Metastatic Breast Carcinoma in the Ovary (tissue), 3 donors: ENCODE measurements around the gene SLC46A3.

DNA sequence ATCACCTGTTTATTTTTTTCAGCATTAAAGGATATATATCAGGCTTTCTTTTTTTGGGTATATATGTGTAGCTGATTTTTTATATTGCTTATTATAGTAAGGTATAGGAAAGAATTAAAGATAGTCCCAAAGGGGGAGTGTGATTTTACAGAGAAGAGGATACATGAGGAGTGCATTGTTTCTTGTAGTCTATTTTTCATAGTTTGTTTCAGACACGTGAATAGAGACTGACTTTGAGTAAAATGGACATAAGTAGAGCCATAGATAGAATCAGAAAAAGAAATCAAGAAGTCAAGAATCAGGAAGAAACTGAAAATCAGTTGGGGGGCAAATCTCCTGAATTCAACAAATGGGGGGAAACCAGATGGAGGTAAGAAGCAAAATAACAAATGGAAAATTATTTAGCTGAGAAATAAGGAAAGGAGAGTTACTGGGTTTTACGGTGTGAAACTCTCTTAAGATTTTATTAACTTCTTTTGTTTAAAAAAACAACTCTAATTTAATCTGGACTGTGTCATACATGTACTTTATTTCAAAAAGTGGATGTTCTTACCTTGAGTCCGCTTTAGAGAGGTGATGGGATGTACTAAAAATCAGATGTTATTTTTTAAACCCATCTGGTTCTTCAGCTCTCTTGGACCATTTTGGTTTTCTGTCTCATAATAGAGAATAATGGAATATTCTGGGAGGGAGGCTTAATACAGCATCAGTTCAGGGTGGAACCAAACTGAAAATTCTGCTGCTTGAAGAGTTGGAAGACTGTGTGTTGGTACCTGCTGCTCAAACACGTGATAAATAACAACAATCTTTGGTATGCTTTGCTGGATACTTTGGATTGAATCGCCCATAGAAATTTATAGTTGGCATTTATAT is 136.6 kb downstream of the PAN3 start:
- PRO-cap, 3 experiments, result no peak in any of the 3 experiments

GRCh38 chr13:28277124-28277645 is 138.8 kb downstream of the PAN3 start:
- PRO-cap, 3 experiments, result no peak in any of the 3 experiments

DNA sequence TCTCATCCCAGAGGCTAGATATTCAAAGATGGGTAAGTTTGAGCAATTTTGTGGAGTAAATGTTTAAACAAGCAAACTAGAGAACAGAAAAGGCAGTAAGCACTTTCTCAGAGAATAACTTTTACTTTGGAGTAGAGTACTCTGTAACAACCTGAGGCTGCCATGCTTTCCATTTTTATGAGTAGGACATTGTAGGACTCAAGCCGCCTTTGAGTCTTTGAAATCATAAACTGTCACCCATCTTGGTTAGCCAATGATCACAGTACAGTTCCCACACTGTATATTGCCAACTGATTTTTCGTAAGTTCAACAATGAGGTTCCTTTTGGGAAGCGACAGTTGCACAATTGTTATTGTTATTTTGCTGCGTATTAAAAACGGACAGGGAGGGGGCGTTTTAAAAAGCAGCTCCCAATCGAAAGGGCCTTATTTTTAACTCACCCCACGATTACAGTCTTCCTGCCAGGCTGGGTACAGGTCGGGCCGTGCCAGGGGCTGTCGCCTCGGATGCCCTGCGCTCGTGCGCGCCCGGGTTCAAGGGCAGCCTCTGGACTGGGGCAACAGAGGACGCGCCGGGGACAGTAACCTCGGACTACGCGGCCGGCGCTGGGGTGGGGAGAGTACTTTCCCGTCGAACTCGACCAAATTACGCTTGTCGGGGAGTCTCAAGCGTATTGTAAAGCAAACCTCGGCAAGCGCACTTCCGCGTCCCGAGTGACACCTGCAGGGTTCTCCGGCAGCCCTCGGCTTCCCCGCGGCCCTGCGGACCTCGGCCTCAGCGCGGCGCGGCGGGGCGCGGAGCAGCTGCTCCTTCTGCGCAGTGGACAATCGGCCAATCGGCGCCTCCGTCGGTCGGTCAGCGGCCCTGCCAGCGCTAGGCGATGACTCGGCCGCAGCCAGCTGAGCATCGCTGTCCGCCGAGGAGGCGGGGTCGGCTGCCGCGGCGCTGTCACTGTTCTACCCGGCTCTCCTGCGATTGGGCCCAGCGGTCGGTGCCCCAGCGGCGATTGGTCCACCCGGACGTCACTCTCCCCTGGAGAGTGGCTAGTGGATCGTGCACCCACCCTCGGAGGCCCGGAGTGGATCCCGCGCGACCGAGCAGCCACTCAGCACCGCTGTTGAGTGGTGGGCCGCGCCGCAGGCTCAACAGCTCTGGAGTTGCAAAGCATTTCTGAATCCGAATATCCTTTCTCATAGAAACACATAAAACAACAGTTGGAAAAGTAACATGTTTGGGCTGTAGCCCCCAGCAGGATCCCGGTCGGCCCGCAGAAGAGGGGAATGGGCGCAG is at the start of gene SLC46A3:
SLC46A3 (minus strand) TSS at position 915 of the 1,290 bp plus-strand sequence.
- PRO-cap, 3 experiments, result peak in 3 of 3 experiments; most common plus-strand start position 1,071 of the sequence (in 1); most common minus-strand start position 829 of the sequence (in 2)

DNA sequence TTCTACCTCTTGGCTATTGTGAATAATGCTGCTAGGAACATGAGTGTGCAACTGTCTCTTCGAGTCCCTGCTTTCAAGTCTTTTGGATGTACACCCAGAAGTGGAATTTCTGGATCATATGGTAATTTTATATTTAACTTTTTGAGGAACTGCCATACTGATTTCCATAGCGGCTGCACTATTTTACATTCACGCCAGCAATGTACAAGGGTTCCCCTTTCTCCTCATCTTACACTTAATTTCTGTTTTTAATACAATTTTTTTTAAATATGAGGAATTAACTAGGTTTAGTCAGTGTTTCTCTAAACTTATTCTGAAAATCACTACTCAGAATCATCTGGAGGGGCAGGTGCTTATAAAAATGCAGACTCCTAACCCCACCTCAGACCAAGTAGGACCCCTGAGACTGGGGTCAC is 24.3 kb upstream of the SLC46A3 start:
- PRO-cap, 3 experiments, result no peak in any of the 3 experiments

- PRO-cap, 3 experiments, result no peak in any of the 3 experiments
These were observed 34.7 kb upstream of the SLC46A3 start for GRCh38 chr13:28753411-28753996.

DNA sequence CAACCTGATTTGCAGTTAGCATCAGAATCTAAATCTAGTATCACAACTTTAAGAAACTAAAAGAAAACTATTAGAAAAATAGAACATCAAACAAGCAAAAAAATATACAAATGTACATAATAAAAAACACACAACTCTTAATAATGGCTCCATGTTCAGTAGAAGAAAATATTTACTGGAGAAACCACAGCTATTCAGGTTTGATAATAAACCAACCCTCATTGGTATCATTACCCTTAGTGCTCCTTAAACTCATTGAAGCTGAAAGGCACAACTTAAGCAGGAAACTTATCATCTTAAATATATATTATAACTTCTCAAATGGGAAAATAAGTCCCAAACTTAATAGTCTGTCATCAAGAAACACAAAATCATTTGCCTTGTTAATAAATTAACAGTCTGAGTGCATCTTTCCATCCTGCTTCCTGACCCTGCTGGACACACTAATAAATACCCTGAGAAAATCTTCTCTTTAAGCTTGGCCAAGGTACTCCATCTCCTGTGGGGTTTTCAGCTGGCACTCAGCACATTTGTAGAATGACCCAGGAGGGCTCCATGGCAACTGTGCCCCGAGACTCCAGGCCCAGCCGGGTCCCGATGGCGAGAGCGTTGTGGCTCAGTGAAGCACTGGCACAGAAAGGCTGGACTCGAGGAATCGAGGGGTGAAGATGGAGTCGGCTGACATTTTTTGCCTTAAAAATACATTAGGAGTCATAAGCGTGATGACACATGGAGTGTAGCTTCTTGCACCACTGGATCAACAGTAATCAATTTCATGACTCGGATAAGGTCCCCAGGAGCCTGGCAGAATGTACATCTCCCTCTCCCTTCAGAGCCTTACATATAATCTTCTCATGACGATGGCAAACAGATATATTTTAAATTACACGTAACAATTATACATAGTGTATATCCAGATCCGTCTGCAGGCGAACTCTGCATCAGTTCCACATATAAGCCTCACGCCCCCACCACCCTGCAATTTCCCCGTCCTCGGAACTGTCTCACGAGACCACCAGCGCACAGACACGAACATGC is 85.5 kb downstream of the SLC7A1 start:
- PRO-cap, 3 experiments, result no peak in any of the 3 experiments

GRCh38 chr13:29523944-29524483 is 71.5 kb downstream of the SLC7A1 start:
- PRO-cap, 3 experiments, result no peak in any of the 3 experiments

DNA sequence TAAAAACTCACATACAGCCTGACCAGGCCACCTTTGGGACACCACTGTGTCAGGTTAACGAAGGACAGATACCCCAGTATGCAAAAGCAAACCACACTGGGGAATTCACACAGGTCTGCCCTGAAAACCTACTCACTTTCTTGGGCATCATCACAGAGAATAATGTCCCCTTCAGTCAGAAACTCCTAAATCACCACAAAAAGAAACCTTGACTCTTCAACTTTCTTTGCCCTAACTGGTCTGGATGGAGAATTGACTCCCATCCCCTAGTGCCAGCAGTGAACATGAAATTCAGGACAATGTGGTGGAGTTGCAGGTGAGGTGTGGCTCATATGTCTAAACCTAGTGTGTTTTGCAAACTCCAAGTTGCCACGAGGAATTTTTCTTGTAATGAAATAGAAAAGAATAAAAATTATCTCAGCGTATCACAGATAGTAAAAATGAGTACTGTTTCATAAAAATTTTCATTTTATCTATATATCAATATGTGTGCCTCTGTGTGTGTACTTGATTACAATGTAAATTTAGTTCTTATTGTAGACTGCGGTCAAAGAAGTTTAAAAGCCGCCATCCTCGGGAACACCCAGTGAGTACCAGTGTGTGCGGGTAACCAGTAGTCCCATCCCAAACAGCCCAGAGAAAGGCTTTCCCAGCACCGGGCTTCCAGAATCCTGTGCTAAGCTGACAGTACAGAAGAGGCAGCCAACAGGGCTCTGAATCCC is 10.3 kb downstream of the SLC7A1 start:
- PRO-cap, 3 experiments, result no peak in any of the 3 experiments

GRCh38 chr13:29589767-29590269 is 5.7 kb downstream of the SLC7A1 start:
- PRO-cap, 3 experiments, result no peak in any of the 3 experiments

DNA sequence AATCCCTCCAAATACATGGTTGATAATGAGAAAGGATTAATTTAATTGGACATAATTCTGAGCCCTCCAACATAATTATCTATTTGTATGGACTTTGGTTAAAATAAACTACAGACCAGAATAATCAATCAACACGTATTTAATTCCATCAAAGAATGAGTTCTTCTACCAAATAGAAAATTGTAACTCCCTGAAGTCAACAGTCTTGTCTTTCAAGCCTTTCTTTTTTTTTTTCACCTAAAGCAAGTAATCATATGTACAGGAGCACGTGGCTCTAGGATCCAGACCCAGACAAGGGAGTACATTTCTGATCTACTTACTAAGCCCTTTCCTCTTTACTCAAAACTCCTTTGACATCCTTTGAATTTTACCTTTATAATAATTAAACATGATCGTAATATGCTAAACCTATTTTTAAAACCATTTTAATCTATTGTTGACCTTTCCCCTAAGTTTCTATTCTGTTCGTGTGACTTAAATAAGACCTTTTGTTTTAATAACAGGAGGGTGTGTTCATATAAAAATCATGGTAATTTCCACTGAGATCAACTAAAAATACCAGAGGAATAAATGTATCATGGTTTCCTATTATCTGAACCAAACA is 1.8 kb downstream of the SLC7A1 start:
- PRO-cap, 3 experiments, result no peak in any of the 3 experiments

GRCh38 chr13:29676962-29677231 is 81.4 kb upstream of the SLC7A1 start:
- PRO-cap, 3 experiments, result no peak in any of the 3 experiments

DNA sequence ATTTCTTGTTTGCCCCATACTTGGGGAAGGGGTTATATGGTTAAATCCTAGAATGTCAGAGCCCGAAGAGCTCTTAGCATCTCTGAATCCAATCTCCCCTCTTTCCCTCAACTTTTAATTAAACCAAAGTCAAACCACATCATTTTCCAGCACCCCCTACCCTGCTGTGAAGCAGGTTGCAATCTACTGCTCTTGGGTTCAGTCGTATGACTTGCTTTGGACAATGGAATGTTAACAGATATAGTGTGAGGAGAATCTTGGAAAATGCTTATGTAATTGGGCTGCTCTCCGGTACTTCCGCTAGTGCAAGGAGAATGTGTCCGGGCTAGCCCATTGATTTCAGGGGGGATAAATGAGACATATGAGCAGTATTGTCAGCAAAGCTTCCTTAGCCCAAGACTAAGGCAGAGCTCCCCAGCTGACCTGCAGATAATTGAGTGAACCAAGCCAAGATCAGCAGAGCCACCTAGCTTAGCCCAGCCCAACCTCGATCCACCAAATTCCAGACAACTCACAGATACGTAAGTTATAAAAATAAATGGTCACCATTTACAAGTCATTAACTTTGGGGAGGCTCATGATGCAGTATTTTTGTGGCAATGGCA is 89.8 kb upstream of the SLC7A1 start:
- PRO-cap, 3 experiments, result no peak in any of the 3 experiments

DNA sequence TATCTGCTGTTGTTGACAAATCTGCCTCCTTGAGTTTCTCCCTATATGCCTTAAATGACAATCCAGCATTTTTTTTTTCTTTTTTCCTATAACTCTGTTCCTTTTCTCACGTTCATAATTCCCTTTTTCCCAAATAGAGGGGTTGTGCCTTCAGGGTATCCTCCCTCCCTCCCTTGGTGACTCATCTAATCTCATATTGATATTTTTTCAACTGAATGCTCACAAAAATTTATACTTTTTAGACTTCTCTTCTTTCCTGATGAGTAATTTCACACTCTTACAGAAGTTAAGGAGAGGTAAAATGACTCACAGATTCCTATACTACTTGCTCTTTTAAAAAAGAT is 19.5 kb downstream of the UBL3 start:
- PRO-cap, 3 experiments, result no peak in any of the 3 experiments

GRCh38 chr13:30313238-30313688 is 5.9 kb upstream of the KATNAL1 start:
- PRO-cap, 3 experiments, result no peak in any of the 3 experiments

DNA sequence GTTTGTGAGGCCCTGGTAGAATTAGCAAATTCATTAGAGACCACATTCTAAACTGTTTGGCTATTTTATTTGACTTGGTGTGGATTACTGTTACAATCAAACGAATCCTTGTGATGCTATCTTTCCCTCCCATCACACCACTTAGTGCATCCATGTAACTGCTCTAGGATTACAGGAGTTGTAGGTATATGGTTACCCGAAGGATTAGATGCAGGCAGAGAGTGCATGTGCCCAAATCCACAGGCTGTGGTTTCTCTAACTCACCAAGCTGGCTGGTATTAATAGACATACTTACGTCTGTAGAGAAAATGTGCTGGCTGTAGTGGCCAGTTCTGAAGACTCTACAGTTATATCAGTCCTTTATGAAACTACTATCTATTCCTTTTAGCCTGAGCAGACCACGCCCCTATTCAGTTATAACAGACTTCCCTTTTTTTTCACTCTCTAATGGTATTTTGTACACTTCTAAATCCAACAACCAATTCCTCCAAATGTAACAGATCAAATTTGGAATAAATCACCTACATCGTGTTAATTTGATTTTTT is 1.1 kb upstream of the HMGB1 start:
- PRO-cap, 3 experiments, result no peak in any of the 3 experiments

DNA sequence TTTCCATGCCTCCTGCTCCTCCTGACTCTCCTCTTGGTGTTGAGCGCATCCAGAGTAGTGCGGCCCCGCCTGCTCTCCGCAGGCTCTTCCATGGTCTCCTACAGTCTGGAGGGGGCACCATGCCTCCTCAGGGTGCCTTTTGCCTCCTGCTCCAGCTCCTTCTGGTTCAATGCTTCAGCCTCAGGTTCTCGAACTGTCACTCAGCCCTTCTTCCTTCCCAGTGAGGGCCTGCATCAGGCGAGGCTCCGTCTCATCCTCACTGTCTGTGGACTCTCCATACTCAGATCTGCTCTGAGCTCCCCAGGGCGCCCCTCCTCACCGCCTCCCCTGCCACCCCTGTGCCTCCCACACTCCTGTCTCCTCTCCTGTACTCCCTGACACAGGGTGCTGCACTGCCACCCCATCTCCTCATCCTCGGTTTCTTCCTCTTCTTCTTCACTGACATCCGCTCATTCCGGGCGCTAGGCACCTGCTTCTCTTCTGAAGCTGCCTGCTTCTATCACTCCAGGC is 75.6 kb upstream of the USPL1 start:
- PRO-cap, 3 experiments, result no peak in any of the 3 experiments

DNA sequence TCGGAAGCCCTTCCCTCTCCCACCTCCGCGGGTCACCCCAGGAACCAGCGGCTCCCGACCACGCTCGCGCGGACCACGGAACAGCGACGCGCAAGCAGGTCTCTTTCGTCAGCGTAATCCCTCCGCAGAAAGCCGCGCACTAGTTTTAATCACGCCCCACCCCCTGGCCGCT is 367 bp upstream of the USPL1 start:
- PRO-cap, 3 experiments, result peak in 3 of 3 experiments; most common minus-strand start position 121 of the sequence (in 2)

- PRO-cap, 3 experiments, result peak in 1 of 3 experiments; most common plus-strand start chr13:30824872 (in 1); most common minus-strand start chr13:30824744 (in 1)
These were observed 81.5 kb upstream of the MEDAG start for GRCh38 chr13:30824513-30825091.

DNA sequence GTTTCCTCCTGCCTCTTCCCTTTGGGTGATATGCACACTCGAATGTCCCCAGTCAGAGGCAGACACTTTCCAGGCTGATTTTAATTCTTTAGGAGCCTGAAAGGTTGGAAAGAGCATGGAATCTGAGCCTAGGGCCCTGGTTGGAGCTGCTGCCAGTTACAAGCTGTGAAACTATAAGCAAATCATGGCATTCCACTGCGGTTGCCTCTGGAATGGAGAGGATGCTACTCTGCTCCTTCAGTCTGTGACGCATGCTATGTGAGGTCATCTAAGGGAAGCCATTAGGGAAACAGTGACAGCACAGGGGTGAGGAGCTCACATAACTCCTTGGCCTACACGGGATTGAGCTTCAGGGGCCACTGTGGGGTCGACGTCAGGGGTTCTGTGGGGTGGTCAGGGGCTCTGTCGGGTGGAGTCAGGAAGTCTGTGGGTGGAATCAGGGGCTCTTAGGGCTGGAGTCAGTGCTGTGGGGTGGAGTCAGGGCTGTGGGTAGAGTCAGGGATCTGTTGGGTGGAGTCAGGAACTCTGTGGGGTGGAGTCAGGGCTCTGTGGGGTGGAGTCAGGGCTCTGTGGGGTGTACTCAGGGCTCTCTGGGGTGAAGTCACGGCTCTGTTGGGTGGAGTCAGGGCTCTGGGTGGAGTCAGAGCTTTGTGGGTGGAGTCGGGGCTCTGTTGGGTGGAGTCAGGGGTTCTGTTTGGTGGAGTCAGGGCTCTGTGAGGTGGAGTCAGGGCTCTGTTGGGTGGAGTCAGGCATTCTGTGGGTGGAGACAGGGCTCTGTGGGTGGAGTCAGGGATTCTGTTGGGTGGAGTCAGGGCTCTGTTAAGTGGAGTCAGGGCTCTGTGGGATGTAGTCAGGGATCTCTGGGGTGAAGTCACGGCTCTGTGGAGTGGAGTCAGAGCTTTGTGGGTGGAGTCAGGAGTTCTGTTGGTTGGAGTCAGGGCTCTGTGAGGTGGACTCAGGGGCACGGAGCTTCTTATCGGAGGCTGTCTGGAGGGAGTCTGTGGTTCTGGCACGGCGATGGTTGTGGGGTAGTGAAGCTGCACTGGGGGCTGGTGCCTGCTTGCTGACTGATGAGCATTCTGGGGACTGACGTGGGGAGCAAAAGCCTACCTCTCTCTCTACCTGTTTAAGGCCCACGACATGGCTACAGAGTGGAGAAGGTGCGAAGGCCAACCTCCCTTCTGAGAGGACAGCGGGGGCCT is 35.7 kb upstream of the MEDAG start:
- PRO-cap, 3 experiments, result peak in 1 of 3 experiments; most common minus-strand start position 463 of the sequence (in 1)

DNA sequence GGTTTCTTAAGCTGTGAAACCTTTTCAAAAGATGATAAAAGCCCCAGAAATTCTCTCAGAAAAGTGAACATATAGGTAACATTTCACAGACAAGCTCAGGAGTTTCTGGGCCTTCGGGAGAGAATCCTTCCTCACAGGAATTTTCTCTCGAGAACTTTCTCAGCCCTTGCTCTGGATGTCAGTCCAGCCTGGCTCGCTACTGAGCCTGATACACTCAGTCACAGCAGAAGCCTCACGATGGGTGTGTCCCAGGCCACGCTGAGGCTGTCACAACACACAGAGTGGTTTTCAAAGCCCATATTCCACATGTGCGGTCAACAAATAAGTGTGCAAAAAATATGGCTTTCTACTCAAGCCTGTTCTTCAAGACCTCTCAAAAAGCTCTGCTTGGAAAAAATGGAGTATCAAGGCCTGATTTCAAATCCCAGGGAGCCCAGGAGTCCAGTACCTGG is 31.5 kb upstream of the MEDAG start:
- PRO-cap, 3 experiments, result no peak in any of the 3 experiments